Bronchus (tissue), 1 donor: ENCODE results near the gene CDK19.

- PRO-cap = no peak
Observed at GRCh38 chr6:108737816-108738417, 110.3 kb upstream of the ARMC2 start.

DNA sequence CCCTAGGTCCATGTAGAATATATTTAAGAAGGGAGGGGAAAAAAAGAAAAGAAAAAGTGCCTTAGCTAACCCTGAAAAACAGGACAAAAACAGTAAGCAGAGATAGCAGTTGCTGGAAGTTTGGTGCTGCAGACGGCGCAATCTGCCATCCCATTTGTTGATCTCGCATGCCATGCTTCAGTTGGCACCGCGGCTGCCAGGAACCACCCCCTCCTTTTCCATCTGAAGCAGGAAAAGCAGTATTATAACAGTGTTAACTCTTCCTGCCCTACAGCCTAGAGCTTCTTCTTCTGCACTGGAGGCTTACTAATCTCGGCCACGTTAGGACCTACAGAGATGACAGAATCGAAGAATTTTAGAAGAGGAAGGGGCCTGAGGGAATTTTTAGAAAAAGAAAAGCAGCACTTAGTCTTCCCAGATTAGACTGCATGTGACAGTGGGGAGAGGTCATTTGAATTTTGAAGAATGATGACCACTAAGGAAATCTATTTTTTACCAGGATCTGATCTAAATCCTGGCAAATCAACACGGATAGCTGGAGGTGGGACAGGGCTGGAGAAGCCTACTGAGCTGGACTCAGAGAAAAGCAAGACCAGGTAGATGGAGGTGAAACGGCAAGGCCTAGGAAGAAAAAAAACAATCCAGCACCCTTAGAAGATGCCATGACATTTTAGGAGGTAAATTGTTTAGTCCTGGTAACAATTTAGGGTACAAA, 100.3 kb downstream of the ARMC2 start:
- PRO-cap = unidirectional peak, minus-strand start at position 156 of the sequence

DNA sequence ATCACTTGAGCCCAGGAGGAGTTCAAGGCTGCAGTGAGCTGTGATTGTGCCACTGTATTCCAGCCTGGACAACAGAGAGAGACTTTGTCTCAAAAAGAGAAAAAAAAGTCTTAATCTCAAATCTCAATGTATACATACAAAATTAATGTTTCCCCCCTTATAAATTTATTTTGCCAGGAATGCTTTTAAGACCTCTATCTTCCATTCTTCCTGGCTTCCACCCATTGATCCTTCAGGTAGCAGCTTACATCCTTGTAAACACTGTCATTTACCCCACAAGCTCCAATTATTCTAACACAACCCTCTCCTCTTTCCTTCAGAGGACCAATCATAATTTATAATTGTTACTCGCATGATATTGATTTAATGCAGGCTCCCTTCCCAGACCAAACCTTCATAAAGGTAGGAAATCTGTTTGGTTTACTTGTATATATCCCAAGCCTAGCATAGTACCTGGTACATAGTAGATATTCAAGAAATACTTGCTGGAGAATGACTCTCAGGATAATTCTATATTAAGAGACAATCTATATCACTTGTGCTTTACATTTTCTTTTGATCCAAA, 98.9 kb downstream of the SESN1 start:
- PRO-cap = no peak

DNA sequence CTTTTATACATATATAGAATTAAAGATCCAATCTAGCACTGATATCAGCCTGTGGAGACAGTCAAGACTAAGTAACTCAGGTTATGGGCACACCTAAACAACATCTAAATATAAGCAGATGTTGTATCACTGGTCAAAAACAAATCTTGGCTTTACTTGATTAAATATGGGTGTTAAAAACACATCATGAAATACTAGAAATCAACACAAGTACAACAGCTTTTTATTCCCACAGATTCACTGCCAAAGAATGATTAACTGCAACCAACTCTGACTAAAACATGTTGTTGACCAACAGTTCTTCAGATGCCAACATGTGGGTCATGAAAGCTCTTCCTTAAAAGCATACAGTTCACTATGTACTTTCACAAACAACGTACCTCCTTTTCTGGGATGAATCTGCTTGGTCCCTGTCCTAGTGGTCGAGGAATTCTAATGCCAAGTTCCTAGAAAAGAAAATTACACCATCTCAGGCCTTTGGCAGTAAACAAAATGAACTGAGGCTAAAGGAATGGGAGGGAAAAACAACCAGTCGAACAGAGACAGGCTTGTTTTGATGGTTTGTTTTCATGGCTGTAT, 92.7 kb downstream of the SESN1 start:
- PRO-cap = no peak

GRCh38 chr6:109332623-109332908, 49.7 kb downstream of the CD164 start:
- PRO-cap = no peak

GRCh38 chr6:109378259-109378706, 4.0 kb downstream of the CD164 start:
- PRO-cap = no peak

- PRO-cap = unidirectional peak, plus-strand start at chr6:109381684; bidirectional peak, plus-strand start at chr6:109381684, minus-strand start at chr6:109381689; bidirectional peak, plus-strand start at chr6:109381785, minus-strand start at chr6:109381737
Observed at GRCh38 chr6:109381590-109382010, 667 bp downstream of the CD164 start.

DNA sequence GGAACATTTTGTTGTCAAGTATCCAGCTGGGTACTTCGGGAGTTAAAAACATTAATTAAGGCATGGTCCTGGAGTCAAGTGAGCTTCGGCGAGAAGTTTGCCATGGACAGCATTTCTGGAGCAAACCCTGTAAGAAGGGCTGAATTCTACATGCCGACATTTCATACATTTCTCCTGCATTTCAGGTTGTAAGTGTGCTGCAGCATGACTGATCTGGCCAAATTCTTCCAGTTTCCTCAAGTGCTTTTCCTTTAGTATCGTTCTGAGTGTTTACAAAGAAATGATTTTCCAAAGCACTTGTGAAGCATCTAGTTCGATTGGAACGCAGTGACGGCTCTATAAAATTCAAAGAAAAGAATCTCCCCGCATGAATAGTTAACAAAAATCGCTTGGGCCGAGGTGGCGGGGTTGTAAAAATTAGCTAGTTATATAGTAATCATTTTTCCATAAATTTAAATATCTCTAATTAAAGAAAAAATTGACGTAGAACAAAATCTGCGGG, 728 bp downstream of the PPIL6 start:
- PRO-cap = no peak

- PRO-cap = no peak
Observed at GRCh38 chr6:109450248-109450721, 5.3 kb downstream of the MICAL1 start.

- PRO-cap = bidirectional peak, plus-strand start at chr6:109457364, minus-strand start at chr6:109457277
Observed at GRCh38 chr6:109456562-109457798, 1.4 kb upstream of the MICAL1 start.

GRCh38 chr6:109472681-109473243, 10.3 kb downstream of the ZBTB24 start:
- PRO-cap = no peak

- PRO-cap = no peak
Observed at GRCh38 chr6:109659209-109659538, 31.8 kb downstream of the AK9 start.

DNA sequence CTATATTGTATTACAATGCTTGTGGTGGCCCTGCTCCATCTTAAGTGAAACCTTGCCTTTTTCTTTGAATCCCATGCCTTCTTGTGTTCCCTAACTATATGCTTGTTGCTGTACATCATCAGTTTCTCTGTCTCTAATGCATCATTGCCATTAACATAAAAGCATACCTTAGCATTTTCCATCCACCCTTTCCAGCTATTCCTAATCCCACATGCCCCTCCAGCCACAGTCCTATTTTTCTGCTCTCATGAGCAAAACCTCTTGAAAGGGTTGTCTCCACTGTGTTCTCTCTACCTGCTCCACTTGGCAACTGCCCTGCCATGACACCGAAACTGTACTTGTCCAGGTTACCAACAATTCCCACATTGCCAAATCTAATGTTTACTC, 80.6 kb downstream of the FIG4 start:
- PRO-cap = no peak

- PRO-cap = no peak
Observed at GRCh38 chr6:109867154-109867787, 110.8 kb upstream of the GPR6 start.

GRCh38 chr6:110475277-110475643, 1.2 kb downstream of the SLC22A16 start:
- PRO-cap = no peak

GRCh38 chr6:110547295-110547709, 70.9 kb upstream of the SLC22A16 start:
- PRO-cap = no peak

DNA sequence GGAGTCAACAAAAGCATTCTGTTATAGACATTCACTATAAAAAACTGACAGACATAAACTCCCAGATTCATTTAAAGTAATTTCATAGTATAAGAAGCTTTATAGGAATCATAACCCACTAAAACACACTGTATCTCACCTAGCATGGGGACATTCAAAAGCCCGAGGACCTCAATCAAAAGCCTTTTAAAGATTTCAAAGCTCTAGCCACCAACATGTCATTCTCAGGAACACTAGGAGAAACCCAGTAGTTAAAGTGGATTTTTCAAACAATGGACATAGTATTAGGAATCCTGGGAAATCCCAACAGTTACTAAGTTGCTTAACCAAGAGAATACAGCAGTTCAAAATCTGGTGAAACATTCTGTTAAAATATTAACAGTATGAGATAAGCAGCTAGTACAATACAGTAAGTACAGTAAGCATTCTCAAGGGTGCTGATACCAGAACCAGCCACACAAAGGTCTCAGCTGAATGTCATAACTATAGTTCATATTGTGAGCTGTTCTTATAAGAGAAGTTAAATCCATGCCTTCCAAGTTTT, 68.7 kb downstream of the CDK19 start:
- PRO-cap = no peak

DNA sequence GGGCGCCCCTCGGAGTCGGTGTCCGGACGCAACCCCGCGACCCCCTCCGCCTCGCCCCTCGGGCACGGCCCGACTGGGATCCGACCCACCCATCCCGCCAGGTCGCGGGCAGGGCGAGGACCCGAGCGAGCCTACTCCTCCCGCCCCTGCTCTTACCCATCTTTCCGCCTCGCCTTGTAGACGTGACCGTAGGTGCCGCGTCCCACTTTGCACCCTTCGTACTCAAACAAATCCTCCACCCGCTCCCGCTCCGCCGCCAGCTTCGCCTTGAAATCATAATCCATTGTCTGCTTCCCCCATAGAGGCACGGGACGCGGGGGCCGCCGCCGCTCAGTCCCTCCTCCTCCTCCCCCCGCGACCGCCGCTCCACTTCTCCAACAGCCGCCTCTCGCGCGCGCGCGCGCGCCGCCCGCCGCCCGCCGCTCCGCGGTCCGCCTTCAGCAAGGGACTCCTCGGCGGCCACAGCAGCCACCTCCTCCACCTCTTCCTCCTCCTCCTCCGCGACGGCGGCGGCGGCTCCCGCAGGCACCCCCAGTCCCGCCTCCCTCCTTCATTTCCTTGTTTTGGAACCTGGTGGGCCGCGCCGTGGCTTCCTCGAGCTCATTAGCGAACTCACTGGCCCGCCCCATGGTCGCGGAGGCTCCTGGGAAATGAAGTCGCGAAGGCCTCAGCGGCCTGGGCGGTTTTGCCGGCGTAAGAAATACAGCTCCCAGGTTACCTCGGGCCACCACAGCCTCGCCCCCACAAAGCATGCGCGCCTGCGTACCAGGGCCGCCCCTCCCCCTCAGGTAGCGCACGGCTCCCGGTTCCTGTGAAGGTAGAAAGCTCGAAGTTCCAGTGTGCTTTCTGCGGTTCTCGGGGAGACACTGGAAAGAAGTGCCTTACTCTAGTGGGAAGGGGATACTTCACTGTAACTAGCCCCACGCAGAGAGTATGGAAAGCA, at the start of gene CDK19:
TSS of gene CDK19 (minus strand) at position 617 of the 943 bp plus-strand sequence.
- PRO-cap = bidirectional peak, plus-strand start at position 791 of the sequence, minus-strand start at position 546 of the sequence

DNA sequence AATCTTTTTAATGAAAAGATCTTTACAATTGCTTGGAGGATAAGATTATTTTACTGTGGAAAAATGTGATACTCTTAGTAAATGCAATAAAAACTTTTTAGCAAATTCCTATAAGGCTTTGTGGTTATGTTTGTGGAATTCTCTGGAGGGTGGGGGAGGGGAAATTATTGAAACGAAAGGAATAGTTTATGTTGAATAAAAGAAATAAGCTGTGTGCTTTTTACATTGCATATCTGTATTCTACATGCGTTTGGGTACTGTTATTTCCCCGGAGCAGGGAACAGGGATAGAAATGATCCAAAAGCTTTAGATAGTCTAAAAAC, 28.1 kb upstream of the MFSD4B start:
- PRO-cap = no peak

GRCh38 chr6:111255621-111256165, 3.4 kb upstream of the MFSD4B start:
- PRO-cap = no peak